Body of pancreas (tissue), 2 donors: ENCODE measurements around the gene PLEKHF1.

DNA sequence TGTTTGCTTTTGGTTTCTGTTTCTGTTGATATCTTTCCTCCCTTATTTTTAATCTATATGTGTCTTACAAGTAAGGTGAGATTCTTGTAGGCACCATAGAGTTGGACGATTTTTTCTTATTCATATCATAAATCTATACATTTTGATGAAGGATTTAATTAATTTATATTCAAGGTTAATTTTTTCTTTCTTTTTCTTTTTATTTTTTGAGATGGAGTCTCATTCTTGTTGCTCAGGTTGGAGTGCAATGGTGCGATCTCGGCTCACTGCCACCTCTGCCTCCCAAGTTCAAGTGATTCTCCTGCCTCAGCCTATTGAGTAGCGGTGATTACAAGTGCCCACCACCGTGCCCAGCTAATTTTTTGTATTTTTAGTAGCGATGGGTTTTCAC lies 57.6 kb downstream of the ZNF254 start:
- PRO-cap, result no peak
- RAMPAGE, long total RNA, 2 experiments, result no peak in any of the 2 experiments

GRCh38 chr19:27900890-27901363 lies 1312.0 kb downstream of the UQCRFS1 start:
- PRO-cap, result no peak
- RAMPAGE, long total RNA, 2 experiments, result no peak in any of the 2 experiments

DNA sequence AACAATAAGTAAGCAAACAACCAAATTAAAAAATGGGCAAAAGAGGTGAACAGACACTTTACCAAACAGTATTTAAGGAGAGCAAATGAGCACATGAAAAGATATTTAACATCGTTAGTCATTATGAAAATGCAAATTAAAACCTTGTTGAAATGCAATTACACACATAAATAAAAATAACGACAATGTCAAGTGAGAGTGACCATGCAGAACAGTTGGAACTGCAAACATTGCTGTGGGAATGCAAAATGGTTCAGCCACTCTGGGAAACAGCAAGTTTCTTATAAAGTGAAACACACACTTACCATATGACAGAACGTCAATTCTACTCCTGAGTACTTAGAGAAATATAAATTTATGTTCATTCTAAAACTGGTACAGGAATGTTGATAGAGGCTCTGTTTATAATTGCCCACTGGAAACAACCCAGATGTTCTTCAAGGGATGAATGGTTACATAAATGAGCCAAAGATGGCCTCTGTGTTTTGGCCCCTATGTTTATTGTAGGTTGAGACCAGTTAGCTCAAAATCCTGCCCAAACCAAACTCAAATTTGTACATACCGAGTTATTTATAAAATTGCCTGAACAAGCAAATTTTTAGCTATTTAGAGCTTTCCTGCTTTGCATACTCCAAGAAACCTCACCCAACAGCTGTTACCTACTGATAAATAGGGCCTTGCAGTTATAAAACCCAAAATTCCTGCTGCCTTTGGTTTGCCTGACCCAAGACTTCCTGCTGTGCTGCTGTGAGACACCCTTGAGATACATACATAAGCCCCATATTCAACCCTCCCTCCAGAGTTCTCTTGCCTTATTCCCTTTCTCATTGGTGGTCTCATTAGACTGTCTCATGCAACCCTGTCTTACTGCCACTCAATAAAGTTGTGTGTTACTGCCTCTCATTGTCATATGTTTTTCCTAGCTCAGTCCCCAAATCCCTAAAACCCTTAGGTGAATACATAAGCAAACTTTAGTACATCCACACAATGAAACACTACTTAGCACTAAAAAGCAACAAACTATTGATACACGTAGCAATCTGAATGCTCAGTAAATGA lies 677.8 kb downstream of the UQCRFS1 start:
- PRO-cap, result no peak
- RAMPAGE, long total RNA, 2 experiments, result no peak in any of the 2 experiments

DNA sequence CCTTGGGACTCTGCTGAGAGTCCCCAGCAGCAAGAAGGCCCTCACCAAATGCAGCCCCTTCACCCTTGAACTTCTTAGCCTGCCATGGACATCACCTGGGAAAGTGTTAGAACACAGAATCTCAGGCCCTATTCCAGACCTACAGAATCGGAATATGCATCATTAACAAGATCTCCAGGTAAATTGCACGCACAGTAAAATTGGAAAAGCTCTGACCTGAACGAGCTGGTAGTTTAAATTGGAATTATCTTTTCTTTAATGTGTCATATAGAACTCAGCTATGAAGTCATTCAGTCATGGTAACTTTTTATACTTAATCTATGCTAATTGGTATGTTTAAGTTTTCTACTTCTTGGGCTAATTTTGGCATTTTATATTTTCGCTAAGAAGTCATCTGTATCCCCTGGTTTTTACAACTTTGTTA lies 11.5 kb downstream of the UQCRFS1 start:
- PRO-cap, result no peak
- RAMPAGE, long total RNA, 2 experiments, result no peak in any of the 2 experiments

- PRO-cap, result bidirectional peak, plus-strand start at chr19:29665439, minus-strand start at chr19:29665313
- RAMPAGE, long total RNA, 2 experiments, result no peak in any of the 2 experiments
Measured at GRCh38 chr19:29664567-29665777, at the start of gene PLEKHF1. Gene PLEKHF1 (plus strand): TSS chr19:29665461.

GRCh38 chr19:29704774-29705298 lies 10.2 kb downstream of the C19orf12 start:
- PRO-cap, result no peak
- RAMPAGE, long total RNA, 2 experiments, result no peak in any of the 2 experiments

DNA sequence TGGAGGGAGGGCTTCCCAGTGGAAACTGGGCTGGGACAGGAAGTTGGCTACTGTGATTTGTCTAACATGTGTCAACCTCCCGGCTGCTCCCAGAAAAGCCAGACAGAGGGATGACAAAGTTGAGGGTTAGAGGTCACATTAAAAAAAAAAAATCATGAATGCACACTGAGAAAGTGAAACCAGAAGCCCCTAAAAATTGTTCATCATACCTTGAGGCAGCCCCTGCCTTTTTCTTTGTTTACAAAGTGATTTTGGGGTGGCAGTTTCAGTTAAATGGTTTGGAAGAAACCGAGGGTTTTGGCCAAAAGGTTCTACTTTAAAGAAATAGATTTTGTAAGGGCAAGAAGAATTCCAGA lies 346.7 kb downstream of the ZNF536 start:
- PRO-cap, result no peak
- RAMPAGE, long total RNA, 2 experiments, result no peak in any of the 2 experiments

GRCh38 chr19:31392317-31392868 lies 43.2 kb upstream of the TSHZ3 start:
- PRO-cap, result no peak
- RAMPAGE, long total RNA, 2 experiments, result no peak in any of the 2 experiments

- PRO-cap, result no peak
- RAMPAGE, long total RNA, 2 experiments, result no peak in any of the 2 experiments
Measured at GRCh38 chr19:32318800-32319383, 26.5 kb upstream of the ZNF507 start.

GRCh38 chr19:32374968-32375590 lies 29.7 kb downstream of the ZNF507 start:
- PRO-cap, result no peak
- RAMPAGE, long total RNA, 2 experiments, result no peak in any of the 2 experiments

DNA sequence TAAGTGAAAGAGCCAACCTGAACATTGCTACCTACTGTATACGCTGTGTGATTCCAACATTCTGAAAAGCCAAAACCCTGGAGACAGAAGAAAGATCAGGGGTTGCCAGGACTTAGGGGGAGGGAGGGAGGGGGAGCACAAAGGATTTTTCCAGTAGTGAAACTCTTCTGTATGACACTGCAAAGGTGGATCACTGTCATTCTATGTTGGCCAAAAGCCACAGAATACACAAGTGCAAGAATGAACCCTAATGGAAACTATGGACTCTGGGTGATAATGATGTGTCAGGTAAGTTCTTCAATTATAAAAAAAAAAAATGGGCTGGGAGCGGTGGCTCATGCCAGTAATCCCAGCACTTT lies 36.9 kb downstream of the FAAP24 start:
- PRO-cap, result no peak
- RAMPAGE, long total RNA, 2 experiments, result no peak in any of the 2 experiments

GRCh38 chr19:33009430-33009674 lies 37.3 kb downstream of the FAAP24 start:
- PRO-cap, result no peak
- RAMPAGE, long total RNA, 2 experiments, result no peak in any of the 2 experiments

- PRO-cap, result no peak
- RAMPAGE, long total RNA, 2 experiments, result no peak in any of the 2 experiments
Measured at GRCh38 chr19:33206930-33207483, 12.9 kb downstream of the LRP3 start.

GRCh38 chr19:33273803-33274902 lies 28.2 kb downstream of the CEBPA start:
- PRO-cap, result no peak
- RAMPAGE, long total RNA, 2 experiments, result no peak in any of the 2 experiments

DNA sequence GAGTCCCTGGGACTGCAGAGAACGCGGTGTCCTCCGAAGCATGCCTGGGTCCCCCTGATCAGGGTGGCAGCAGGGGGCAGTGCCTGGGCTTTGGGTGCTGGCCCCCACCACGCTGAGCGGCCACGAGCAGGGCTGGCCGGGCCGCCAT lies 26.4 kb downstream of the CEBPA start:
- PRO-cap, result no peak
- RAMPAGE, long total RNA, 2 experiments, result no peak in any of the 2 experiments

GRCh38 chr19:33301294-33301935 lies 919 bp downstream of the CEBPA start:
- PRO-cap, result bidirectional peak, plus-strand start at chr19:33301778, minus-strand start at chr19:33301460
- RAMPAGE, long total RNA, 2 experiments, result no peak in any of the 2 experiments

- PRO-cap, result unidirectional peak, minus-strand start at chr19:33375316
- RAMPAGE, long total RNA, 2 experiments, result no peak in any of the 2 experiments
Measured at GRCh38 chr19:33374943-33375546, 1.5 kb downstream of the CEBPG start.

DNA sequence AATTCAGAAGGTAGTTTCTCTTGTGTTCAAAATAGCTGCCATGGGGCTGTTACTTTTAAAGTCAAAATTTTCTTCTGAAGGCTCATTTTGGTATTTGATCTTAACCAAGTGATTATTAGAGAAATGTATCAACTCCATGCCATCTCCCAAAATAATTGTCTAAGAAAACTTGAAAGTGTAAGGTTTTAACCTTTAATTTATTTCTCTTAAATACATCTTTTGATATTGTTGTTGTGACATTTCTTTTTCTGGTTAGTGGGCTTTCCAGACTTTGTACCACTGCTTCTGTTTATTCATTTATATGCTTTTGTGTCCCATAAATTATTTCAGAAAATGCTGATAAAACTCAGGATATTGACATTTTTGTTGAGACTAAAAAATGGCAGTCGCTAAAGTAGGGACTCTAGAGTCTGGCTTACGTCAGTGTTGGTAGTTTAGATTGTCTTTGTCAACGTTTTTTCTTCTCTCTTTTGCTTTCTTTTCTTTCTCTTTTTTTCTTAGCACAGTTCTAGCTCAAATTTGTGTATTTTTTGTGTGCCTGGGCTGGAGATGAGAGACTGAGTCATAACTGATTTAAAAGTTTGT lies 7.2 kb downstream of the CEBPG start:
- PRO-cap, result unidirectional peak, plus-strand start at position 376 of the sequence
- RAMPAGE, long total RNA, 2 experiments, result no peak in any of the 2 experiments

DNA sequence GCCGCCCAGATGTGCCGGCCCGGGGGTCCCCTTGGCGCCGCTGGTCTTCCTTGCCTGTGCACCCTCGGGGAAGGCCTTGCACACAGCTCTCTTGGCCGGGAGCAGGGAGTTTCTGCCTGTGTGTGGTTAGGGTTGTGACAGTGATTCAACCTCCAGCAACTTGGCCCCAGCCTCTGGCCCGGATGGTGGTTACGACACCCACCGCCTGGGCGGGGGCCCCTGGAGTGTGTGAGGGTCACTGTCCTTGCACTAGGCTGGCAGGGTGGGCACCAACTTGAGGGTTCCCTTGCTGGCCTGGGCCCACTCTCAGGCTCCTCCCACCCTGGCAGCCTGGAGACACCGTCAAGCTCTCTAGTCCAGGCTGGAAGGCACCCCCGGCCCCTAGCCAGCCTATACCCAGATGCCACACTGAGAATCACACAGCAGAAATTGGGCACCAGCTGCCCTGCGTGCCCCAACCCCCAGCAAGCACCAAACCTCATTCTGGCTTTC lies 20.9 kb downstream of the CEBPG start:
- PRO-cap, result no peak
- RAMPAGE, long total RNA, 2 experiments, result no peak in any of the 2 experiments

- PRO-cap, result no peak
- RAMPAGE, long total RNA, 2 experiments, result no peak in any of the 2 experiments
Measured at GRCh38 chr19:33394877-33395417, 21.4 kb downstream of the CEBPG start.